Mesenchymal stem cell of the bone marrow (primary cell): ENCODE data around the gene B3GALT5.

DNA sequence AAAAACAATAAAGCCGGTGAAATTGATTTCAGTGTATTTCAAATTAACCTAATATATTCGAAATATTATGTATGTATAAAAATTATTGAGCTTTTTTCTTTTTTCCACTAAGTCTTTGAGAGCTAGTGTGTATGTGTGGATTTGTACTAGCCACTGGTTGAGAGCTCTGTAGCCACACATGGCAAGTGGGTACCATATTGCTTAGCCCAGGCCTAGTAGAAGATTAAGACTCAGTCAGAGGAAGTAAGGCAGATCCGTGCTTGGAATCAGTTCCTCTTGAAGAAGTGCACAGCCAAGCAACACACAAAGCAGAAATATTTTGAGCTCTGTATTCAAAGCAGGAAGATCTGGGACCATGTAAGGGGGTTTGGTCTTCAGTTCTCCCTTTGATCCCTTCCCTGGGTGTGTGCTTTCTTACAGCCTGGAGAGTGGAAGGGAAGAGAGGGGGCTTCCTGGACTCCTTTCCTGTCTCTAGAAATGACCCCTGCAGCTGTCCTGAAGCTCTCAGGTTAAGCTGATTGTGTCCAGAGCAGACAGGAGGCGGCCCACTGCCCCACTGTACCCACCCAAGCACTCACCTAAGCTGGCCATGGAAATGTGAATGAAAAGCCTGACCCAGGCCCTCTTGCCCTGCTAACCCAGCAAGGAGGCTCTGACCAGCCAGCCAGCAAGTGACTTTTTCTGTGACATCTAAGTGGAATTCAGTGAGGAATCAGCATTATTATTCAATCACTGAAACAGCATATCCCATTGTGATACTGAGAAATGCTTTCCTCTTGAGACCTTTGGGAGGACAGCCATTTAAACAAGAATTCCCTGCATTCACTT lies 3.6 kb downstream of the ETS2 start:
- CAGE, long polyA plus RNA = no peak

- CAGE, long polyA plus RNA = no peak
Observed at GRCh38 chr21:38847136-38848028, 41.7 kb downstream of the ETS2 start.

GRCh38 chr21:38911354-38912020 lies 105.8 kb downstream of the ETS2 start:
- CAGE, long polyA plus RNA = no peak

DNA sequence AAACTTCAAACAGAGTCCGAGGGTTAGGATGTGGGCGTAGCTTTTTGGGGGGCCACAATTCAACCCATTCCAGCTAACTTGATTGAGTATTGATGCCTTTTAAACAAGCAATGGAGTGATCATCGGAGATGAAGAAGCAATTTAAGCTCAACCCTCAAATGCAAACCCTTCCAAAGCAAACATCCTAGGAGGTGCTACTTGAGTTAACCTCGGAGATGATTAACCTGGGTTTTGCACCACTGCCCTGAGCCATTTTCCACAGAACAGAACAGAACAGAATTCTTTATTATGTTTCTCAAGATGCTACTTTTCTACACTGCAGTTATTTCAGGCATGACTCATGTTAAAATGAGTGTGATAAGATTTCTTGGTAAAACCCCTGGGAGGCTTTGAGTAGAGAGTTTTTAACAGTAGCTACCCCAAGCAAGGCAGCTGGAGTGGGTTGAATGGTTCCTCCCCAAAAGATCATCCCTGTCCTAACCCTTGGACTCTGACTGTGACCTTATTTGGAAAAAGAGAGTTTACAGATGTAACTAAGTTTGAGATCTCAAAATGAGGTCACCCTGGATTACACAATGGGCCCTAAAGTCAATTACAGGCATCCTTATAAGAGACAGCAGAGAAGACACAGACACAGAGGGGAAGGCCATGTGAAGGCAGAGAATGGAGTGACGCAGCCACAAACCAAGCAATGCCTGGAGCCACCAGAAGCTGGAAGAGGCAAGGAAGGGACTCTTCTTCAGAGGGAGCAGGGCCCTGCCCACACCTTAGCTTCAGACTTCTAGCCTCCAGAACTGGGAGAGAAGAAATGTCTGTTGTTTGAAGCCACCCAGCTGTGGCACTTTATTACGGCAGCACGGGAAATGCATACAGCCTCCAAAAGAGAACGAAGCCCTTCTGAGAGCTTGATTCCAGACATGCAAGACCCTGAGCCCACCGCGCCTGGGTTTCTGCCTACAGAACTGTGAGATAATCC lies 153.4 kb downstream of the ETS2 start:
- CAGE, long polyA plus RNA = no peak

DNA sequence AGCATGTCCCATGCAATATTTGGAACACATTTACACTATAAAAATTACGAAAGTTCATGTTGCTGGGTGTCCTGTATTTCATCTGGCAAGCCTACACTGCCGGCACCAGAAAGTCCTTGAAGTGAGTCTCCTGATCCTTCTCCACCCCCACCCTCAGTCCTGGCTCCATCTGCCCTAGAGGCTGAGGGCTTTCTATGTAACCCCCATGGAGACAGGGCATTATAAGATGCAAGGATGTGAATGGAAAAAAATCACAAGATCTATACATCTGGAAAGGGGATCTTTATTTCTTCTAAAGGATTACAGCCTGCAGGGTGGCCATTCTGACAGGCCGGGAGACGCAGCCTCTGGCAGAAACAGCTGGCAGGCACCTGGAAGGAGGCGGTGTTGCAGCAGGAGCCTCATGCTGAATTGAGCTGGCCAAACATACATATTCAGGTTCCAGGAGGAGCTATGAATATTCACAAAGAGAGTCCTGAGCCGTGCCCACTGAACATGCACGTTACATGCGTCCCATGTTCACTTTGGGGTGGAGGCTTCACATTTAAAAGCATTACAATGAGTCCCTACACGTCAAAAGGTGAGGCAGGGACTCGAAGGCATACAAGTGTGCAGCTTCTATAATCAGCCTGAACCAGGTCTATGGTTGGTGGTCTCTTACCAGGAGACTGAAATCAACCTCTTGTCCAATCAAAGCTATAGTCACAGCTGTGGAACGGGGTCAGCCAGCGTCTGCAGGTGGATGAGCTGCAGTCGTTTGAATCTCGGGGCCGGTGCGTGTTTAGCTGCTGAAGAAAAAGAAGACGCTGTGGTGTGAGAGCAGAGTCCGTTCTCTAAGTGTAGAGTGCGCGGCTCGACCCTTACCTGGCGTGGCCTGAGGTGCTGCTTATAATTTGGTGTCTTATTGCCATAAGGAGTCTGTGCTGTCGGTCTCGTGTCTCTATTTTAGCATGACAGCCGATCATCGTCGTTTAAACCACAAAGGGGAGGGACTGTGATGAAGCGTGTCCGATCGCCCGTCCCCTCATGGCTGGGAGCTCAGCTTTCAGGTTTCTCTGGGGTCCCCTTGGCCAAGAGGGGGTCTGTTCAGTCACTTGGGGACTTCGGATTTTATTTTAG lies 182.9 kb downstream of the ETS2 start:
- CAGE, long polyA plus RNA = no peak

DNA sequence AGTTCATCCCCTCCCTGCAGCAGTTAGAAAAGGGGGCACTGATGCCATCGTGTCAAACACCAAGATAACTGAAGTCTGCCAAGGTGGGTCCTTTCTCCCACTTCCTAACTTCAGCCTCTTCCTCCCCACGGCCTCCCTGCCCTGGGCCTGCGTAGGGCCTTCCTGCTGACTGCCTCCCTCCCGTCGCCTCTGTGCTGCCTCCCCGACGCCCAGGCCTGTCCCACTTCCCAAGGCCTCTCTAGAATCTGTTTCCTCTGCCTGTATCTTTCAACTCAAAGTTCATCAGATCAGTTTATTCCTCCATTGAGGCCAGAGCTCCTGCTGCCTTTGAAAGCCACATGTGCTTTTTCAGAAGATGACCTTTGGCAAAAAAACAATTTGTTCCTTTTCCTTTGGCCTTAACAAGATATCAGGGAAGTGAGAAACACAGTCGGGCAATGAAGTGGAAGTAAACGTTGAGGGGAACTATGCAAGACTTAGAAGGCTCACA lies 86.0 kb downstream of the PSMG1 start:
- CAGE, long polyA plus RNA = no peak

DNA sequence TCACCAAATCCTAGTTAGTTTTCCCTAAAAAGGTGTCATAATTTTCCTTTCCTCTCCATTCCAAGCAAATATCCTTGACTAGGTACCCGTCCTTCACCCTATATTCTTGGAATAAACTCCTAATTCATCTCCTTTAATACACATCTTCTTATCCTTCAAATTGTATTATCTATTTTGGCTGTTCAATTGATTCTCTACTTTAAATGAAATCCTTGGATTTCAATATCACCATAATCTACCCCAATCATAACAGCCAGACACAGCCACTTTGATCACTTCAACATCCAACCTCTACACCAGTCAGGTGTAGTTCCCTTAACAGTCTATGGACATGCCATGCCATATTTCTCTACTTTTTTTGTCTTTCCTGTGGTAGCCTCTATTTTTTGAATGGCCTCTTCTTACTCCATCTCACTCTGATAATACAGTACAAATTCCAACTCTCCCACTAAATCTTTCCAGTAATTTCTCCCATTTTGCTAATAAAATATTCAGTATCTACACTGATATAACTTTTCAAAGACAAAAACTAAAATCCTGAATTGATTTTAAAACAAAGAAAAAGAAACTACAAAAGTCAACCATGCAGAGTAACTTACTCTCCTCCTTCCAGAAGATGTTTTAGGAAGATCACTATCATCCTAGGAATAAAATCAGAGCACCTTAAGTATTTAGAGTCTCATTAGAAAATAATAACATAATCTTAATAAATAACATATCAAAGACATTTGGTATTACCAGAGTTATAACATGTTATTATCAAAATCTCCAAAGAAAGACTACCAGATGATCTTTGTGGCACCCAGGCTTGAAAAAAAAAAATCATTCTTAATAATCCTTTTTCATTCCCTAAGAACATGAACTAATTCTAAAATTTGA lies 29.1 kb upstream of the PSMG1 start:
- CAGE, long polyA plus RNA = no peak

DNA sequence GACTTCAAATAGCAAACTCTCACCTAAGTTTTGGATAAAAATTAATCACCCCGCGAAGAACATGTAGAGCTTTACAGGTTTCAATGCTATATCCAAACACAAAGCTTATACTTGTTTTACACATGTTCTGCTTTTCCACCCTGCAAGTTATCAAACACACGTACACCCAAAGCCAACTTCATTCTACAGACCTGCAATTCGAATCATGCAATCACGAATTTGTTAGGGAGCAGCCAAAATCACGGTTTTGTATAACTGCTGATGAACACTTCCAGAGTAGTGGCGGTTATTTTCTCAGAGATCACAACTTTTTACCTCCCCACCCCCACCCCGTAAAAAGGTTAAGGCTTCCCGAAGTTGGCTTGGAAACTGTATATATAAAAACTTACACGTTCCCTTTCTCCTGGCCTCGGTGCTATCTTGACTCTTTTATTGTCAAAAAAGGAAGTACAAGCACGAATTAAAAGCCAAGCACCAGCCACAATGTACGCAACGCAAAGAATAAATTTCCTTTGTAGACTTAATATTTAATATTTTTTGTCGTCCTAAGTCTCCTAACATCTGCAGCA lies 1.3 kb downstream of the HMGN1 start:
- CAGE, long polyA plus RNA = no peak

- CAGE, long polyA plus RNA = no peak
Observed at GRCh38 chr21:39486743-39487048, 34.9 kb downstream of the SH3BGR start.

DNA sequence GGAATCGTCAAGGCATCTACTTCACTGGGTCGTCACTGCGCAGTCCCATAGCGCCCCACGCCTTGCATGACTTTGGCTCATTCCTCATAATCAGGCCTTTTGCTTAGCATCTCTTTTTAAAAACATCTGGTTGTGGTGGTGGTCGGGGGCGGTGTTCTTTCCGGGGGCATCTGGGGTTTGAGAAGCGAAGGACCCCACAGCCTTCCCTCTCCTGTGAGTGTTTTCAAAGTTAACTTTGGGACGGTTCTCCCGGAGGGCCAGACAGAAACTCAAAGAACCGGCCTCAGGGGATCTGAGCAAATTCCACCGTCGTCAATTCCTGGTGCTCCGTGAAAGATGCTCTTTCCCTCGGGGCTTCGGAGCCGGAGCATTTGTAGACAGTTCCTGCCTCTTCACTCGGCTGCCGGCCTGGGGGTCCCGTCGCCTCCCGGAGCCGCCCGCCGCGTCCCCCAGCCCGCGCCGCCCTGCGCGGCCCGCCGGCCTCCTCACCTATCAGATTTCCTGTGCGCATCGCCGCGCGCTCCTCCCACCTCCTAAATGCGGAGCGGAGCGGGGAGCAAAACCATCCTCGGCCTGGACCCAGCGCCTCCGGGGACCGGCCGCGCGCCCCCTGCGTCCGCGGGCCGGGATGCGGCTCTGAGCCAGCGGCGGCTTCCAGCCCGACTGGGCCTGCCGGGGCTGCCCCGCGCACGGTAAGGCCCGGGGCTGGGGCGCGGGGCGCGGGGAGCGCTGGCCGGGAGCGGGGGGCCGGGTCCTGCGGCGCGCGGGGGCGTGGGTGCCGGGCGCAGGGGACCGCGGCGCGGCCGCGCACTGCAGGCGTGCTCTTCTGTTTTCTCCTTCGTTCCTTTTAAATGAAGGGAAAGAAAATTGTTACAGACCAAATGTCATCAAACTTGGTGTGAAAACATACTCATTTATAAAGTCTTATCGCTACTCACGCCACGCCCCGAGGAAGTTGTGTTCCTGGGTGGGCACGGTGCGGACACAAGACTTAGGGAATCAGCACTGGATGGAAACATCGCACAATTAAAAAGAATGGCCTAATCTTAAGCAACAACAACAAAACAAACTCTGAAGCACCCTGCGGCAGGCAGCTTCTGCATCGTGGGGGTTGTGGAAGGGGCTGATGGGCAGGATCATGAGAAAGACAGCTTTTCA lies at the start of gene B3GALT5:
TSS of gene B3GALT5 (plus strand) at position 565 of the 1,158 bp plus-strand sequence.
- CAGE, long polyA plus RNA = no peak

DNA sequence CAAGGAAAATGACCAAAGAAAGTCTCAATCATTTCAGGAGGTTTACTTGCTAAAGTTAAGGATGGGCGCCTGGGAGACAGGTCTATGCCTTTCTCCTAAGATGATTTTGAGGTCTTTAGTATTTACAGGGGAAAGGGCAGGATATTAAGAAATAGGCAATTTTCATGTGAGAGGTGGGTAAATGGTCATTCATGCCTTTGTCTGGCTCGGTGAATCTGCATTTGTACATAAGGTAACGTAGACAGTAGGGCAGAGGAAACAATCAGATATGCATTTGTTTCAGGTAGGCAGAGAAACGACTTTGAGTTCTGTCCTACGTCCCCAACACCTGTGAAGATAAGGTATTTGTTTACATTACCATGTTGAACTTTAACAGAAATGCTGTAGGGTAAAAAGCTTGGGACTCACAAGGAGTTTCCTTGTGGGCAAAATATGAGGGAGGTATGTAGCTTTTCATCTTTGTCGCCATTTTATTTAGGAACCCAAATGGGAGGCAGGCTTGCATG lies 31.3 kb downstream of the B3GALT5 start:
- CAGE, long polyA plus RNA = no peak

- CAGE, long polyA plus RNA = no peak
Observed at GRCh38 chr21:39676051-39676699, 63.4 kb downstream of the B3GALT5 start.

- CAGE, long polyA plus RNA = no peak
Observed at GRCh38 chr21:40047889-40048377, 180.7 kb downstream of the PCP4 start.

DNA sequence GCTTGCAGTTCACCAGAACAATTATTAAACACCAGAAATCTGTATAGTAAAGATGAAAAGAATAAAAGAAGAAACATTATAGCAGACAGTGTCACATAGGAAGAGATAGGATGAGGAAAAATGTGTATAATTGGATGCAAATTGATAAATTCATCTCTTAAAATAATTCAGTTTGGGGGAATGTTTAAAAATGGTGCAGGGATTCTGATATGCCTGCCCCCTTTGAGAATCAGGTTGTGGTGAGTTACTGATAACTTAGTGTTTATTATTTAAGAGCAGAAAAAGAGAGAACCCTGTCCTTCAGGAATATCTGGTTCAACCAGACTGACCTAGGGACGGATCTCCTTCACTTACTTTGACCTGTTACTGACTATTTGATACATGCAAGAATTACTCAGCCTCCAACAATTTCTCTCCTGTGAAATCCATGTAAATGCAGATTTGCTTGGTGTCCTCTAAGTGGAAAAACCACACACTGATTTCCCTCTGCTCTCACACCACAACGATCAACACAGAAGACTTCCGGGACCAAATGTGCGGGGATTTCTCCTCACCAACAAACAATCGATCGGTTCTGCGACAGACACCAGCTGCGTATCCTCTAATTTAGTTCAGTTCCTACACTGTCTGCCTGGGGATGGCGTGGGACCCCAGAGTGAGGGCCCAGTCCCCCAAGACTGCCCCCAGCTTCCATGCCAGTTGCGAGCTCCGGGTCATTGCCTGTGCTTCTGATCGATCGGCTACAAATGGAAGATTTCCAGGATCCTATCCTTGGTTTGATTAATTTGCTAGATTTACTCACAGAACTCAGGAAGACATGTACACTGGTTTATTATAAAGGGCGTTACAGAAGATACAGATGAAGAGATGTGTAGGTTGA lies 51.6 kb downstream of the BACE2 start:
- CAGE, long polyA plus RNA = no peak

DNA sequence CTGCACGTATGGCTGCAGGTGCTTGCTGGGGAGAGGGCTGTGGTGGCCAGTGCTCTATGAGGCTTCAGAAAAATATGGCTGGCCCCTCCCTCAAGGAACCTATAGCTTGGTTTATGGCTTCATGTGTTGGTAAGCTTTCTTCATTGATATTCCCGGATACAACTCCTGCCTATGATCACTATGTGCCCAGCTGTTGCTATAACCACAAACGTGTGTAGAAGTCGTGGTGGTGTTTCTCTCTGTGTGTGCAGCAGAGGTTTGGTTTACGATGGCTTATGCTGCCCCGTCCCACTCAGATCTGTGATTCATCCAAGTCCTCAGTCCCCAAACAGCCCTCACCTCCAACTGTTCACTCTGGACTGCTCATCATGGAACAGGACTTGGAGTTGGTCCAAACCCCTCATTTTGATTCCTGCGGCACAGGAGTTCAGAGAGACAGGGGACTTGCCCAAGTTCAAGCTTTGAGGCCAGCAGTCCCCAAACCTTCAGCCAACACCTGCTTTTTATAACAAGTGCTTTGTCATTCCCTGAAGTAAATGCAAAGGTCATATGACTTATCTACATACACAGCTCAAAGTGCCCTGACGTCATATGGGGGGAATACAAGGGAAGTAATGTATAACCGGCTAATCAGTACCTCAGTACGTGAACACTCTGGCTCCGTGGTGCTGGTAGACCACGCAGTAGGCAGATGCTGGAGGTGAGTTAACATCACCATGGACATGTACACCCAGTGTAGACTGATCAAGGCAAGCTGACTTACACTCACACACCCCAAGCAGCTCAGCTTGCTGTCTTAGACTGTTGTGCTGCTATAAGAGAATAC lies 59.8 kb downstream of the BACE2 start:
- CAGE, long polyA plus RNA = no peak

- CAGE, long polyA plus RNA = no peak
Observed at GRCh38 chr21:41232152-41232476, 64.2 kb downstream of the BACE2 start.

GRCh38 chr21:41275105-41275843 lies 41.3 kb upstream of the FAM3B start:
- CAGE, long polyA plus RNA = no peak

DNA sequence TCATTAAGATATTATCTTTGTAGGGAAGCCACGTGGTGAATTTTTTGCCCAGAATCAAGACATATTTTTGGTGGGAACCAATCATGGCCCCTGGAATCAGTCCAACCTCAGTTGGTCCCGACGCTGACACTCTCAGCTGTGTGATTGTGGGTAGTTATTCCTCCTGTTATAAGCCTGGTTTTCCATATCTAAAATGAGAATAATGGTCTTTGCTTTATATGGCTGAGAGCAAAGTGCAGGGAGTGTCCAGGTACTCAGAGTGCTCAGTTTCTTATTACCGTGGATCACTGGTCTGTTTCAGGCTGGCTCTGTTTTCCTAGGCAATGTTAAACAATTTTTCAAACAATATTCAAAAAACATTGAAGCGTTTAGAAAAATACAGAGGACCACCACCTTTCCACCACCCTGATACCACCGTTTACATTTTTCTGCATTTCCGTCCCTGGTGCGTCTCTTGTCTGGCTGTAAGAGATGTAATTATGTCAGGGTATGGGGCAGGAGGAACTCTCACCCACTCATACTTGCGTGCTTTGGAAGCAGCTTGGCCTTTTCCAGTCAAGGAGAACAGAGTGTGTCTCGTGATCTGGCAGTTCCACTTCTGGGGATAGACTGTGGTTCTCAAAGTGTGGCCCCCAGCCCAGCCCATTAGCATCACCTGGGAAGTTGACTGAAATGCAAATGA lies 6.6 kb downstream of the MX1 start:
- CAGE, long polyA plus RNA = no peak

DNA sequence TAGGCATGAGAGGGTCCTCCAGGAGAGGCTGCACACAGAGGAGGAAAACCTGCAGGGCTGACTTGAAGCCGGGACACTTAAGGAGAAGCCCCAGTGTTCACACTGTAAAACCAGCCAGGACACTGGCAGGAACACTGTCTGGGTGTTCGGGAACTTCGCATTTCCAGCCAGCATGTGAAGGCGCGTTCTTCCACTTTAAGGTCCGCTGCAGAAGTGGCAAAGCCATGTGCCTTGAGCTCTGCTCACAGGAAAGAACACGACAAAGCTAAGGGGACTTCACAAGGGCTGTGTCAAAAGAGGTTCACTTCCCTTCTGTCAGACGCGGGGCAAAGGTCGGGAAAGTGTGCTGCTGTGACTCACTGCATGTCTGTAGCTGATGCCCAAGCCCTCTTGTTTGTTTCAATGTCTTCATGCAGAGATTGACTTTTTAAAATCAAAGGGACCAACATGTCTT lies 102.8 kb downstream of the RIPK4 start:
- CAGE, long polyA plus RNA = no peak

GRCh38 chr21:41783467-41783705 lies 16.5 kb upstream of the RIPK4 start:
- CAGE, long polyA plus RNA = no peak